ENCODE measurements around the gene MICALL2.

GRCh38 chr7:1459068-1460215 lies at the start of gene MICALL2:
MICALL2 (minus strand) TSS chr7:1459470.
- PRO-cap, result unidirectional peak, minus-strand start at chr7:1459470
- RAMPAGE, long total RNA, 4 experiments, result no peak in any of the 4 experiments

- PRO-cap, result no peak
- RAMPAGE, long total RNA, 4 experiments, result no peak in any of the 4 experiments
Measured at GRCh38 chr7:1476077-1477096, 17.1 kb upstream of the MICALL2 start.

GRCh38 chr7:1487247-1487759 lies 16.9 kb downstream of the INTS1 start:
- PRO-cap, result no peak
- RAMPAGE, long total RNA, 4 experiments, result no peak in any of the 4 experiments

DNA sequence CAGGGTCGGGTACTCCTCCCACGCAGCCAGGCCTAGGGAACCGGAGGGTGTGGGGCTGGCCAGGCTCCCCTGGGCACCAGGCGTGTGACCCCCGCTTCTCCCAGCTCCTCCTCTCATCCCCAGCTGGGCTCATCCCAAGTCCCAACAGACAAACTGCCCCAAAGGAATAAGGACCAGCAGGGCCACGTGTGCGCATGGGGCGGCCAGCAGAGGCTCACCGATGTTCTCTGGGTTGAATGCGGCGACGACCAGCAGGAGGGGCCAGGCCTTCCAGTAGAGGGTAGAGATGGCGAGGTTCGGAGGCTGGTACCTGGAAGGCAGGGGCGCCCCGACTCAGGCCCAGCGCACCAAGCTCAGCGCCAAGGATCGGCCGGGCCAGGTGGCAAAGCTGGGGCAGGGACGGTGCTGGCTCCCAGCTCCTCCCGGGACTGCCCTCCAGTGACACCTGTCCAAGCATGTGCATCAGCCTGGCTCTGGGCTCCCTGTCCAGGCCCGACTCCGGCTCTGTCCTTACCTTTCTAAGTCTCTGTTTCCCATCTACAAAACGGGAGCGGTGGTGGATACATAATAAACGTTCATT lies 14.7 kb downstream of the INTS1 start:
- PRO-cap, result no peak
- RAMPAGE, long total RNA, 4 experiments, result no peak in any of the 4 experiments

DNA sequence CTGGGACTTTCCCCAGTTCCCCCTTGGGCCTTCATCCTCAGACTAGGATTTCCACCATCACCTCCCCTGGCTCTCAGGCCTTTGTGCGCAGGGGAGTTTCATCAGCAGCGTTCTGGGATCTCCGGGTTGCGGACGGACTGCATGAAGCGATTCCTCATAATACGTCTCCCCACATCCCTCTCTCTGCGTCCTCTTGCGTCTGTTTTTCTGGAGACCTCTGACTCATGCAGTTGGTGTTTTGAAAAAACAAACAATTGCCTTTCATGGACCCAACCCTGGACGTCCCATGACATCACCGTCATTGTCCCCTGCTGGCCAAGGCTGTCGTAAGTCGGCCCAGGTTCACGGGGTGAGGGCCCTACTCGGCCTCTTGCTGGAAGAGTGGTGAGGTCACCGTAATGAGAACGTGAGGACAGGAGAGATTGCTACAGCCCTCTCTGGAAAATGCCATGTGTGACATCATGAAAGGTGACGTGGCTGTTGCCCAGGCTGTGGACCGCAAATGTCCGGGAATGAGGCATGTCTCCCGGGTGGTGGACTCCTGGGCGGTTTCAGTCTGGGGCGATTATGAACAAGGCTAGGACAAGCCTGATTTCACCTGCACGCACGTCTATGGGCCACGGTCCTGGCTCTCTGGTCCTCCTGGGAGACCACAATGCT lies 9.9 kb upstream of the MAFK start:
- PRO-cap, result bidirectional peak, plus-strand start at position 398 of the sequence, minus-strand start at position 201 of the sequence
- RAMPAGE, long total RNA, 4 experiments, result no peak in any of the 4 experiments

DNA sequence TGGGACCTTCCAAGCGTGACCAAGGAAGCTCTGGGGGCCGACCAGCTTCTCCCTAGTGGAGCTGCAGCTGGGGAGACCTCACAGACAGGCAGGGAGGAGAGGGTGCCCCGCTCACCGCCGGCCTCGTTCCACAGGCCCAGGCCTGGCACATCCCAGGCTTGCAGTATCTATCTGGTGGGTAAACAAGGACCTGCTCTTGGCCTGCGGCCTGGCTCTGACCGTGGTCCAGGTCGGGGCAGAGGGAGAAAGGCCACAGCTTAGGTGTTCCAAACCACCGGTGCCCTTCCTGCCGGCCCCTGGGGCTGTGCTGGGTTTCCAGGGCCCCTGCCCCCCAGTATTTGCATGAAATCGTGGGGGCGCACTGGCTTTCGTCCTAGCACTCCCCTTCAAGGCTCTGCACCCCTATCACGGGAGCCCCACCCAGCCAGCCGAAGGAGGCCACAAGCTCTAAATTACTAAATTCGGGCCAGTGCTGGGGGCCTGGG lies 1.5 kb upstream of the ELFN1 start:
- PRO-cap, result no peak
- RAMPAGE, long total RNA, 4 experiments, result no peak in any of the 4 experiments

GRCh38 chr7:1726112-1726573 lies 56.1 kb downstream of the ELFN1 start:
- PRO-cap, result no peak
- RAMPAGE, long total RNA, 4 experiments, result no peak in any of the 4 experiments

- PRO-cap, result no peak
- RAMPAGE, long total RNA, 4 experiments, result no peak in any of the 4 experiments
Measured at GRCh38 chr7:1853262-1853995, 183.4 kb downstream of the ELFN1 start.

GRCh38 chr7:1855090-1855561 lies 185.0 kb downstream of the ELFN1 start:
- PRO-cap, result no peak
- RAMPAGE, long total RNA, 4 experiments, result no peak in any of the 4 experiments

DNA sequence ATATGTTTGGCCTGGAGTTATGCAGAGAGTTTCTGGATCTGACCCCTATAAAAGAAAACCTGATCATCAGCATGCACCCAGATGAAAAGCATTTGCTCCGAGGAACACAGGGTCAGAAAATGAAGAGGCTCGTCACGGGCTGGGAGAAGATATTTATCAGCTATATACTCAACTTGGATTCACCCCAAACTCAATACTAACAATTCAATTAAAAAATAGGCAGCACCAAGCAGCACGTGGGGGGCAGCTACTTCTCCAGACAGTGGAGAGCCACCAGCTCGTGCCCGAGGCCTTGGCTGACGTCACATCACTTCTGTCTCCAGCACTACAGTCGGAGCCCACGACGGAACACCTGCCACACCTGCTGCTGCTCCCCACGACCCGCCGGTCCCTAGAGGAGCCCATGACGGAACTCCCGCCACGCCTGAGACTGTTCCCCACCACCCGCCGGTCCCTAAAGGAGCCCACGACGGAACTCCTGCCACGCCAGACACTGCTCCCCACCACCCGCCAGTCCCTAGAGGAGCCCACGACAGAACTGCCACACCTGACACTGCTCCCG lies 257.8 kb downstream of the ELFN1 start:
- PRO-cap, result no peak
- RAMPAGE, long total RNA, 4 experiments, result no peak in any of the 4 experiments

- PRO-cap, result no peak
- RAMPAGE, long total RNA, 4 experiments, result no peak in any of the 4 experiments
Measured at GRCh38 chr7:1944331-1944622, 274.2 kb downstream of the ELFN1 start.

DNA sequence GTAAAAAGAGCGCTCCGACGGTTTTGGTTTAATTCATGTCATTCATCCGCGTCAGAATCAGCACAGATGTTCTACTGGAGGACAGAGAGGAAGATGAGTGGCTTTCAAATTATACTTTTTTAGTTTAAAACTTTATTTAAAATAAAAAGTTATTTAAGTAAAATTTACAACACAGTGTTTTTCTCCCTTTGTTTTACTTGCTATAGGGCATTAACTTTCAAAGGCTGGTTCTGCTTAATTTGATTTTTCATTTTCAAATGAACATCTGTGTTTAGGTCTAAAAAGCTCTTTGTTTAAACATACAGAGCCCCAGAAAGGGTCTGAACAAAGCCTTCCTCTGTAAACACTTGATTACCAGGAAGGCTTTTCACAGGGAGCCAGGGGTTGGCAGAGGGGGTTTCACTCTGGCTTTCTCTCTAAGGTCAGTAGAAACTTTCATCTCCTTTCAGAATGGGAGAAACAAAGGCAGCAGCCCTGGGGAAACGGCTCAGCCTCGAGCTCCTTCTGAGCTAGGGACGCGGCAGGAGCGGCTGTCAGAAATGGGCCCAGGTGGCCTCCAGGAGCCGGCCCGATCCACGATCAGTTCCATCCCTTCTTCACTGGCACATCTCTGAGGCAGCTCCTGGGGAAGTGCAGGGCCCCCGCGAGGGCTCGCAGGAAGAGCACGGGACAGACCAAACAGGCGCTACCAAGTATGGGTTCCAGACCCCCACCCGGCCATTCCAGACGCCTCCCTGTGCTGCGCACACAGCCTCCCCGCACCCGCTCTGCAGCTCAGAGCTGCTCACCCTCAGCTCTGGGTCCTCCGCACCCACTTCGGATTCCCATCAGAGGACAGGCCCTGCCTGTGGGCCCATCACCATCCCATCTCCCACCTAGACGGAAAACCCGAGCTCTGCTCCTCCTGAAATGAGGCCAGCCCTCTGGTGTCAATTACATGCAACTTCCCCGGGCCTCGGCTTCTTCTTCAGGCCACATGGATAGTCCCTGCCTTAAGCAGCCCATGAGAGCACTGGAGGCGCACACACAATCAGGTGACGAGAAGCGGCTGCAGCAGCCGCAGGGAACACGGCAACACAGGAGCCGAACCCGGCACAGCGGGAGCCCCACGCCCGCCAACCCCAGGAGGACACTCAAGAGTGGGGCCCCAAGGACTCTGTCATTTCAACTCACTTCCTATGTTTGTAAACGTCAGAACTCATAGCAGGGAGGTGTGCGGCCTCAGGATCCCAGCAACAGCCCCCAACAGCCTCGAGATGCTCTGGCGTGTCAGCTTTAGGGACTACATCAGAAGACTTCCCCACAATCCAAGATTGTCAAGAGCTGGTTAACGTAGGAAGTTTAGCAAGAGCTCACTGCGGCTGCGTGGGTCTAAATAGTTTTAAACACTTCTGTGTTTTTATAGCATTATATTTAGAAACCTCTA lies 123.9 kb downstream of the MAD1L1 start:
- PRO-cap, result no peak
- RAMPAGE, long total RNA, 4 experiments, result no peak in any of the 4 experiments

DNA sequence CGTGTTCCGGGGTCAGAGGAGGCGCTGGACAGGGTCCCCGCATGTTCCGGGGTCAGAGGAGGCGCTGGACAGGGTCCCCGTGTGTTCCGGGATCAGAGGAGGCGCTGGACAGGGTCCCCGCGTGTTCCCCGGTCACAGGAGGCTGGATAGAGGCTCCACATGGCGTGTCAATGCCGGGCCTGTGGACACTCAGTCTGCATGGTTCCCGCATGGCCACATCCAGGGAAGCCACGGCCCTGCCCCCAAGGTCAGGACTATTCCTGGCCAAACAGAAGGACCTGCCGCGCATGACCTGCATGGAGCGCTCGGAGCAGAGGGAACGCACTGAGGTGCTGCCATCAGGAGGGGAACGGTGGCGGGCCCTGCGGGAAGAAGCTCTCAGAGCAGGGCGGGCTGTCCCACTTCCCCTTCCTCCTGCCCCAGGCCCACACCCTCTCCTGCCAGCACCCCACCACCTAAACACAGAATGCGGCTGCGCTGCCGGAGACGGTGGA lies 117.2 kb downstream of the MAD1L1 start:
- PRO-cap, result no peak
- RAMPAGE, long total RNA, 4 experiments, result no peak in any of the 4 experiments

GRCh38 chr7:2172219-2172757 lies 60.5 kb downstream of the MAD1L1 start:
- PRO-cap, result no peak
- RAMPAGE, long total RNA, 4 experiments, result no peak in any of the 4 experiments

GRCh38 chr7:2299016-2299738 lies 15.1 kb downstream of the SNX8 start:
- PRO-cap, result unidirectional peak, plus-strand start at chr7:2299369
- RAMPAGE, long total RNA, 4 experiments, result no peak in any of the 4 experiments

DNA sequence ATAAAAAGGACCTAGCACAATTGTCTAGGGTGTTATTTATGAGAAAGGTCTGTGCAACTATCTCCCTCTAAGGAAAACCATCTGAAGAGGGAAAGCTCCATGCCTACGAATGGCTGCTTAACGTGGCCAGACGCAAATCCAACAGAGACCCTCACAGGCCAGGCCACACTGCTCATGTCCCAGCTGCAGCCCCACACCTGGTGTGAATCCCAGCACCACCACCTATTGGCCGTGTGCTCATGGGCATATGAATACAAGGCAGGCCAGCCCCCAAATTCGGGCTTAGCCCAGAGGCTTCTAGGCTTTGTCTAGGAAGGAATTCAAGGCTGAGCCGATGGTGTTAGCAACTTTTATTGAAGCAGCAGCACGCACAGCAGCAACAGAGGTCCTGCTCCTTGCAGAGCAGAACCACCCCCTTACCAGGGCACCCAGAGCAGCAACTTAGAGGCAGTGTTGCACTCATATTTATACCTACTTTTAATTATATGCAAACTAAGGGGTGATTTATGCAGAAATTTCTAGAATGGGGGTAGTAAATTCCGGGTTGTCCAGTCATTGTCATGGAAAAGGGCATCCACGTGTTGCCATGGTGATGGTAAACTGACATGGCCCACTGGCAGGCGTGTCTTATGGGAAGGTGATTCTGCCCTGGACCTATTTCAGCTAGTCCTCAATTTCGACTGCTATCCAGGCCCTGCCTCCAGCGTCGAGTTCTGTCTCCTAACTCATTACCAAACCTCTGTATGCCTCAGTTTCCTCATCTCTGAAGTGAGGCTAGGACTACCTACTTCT lies 13.0 kb downstream of the SNX8 start:
- PRO-cap, result no peak
- RAMPAGE, long total RNA, 4 experiments, result no peak in any of the 4 experiments

- PRO-cap, result no peak
- RAMPAGE, long total RNA, 4 experiments, result no peak in any of the 4 experiments
Measured at GRCh38 chr7:2360598-2361194, 6.1 kb downstream of the EIF3B start.

DNA sequence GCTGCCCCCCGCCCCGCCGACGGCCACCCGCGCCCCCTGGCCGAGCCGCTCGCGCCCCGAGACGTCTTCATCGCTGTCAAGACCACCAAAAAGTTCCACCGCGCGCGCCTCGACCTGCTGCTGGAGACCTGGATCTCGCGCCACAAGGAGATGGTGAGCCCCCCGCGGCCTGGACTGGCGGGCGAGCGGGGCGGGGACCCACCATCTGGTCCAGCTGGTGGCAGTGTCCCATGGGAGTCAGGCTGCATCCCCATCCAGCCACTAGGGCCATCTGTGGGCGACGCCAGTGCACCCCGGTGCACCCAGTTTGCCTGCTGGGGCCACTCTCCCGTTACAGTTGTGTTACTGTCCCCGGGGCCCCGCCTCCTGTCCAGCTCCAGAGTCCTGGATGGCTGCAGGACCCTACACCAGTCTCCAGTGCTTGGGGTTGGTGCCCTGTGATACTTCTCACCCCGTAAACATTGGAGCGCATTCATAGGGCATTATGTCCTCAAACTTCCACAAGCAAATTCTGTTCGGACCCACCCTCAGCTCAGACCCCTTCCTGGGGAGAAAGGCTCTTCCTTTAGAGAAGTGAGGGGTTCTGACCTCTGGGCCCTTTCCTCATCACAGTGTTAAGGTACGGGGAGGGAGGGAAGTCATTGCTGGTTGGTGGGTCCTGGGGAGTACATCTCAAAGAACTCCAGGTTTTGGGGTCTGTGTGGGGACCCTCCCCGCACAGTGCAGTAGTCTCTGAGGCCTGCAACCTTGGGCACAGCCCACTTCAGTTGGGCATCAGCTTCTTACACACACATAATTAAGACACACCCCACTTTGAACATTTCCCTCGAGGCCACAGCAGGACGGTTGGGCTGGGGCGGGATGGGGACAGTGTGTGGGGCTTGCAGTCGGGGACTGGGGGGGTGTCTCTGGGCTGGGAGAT lies 828 bp downstream of the LFNG start:
- PRO-cap, result no peak
- RAMPAGE, long total RNA, 4 experiments, result no peak in any of the 4 experiments

GRCh38 chr7:2539542-2540500 lies 15.5 kb downstream of the BRAT1 start:
- PRO-cap, result no peak
- RAMPAGE, long total RNA, 4 experiments, result no peak in any of the 4 experiments

DNA sequence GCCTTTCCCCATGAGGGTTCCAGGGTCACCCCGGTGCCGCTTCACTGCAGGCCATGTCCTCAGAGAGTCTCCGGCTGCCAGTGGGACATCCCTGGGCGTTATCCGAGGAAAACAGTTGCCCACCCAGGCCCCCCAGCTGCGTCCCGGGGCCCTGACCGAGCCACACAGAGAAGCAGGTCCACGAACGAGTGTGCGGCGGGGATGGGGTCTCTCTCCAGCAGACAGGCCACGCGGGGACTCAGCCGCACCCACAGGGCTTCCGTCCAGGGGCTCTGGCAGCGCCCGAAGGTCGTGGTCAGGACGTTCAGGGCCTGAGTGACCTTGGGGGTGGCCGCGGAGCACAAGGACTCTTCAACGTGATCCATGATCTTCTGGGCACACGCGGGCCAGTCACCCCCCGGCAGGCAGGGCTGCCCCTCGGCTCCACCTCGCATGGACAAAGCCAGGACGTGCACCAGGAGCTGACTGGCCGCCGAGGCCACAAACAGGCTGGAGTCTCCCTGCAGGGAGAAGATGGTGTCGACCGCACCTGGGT lies 11.8 kb downstream of the BRAT1 start:
- PRO-cap, result no peak
- RAMPAGE, long total RNA, 4 experiments, result no peak in any of the 4 experiments

All from gastroesophageal sphincter (tissue), 4 donors.